ENCODE results near the genes TEX38, CYP4B1 and SLC5A9.

DNA sequence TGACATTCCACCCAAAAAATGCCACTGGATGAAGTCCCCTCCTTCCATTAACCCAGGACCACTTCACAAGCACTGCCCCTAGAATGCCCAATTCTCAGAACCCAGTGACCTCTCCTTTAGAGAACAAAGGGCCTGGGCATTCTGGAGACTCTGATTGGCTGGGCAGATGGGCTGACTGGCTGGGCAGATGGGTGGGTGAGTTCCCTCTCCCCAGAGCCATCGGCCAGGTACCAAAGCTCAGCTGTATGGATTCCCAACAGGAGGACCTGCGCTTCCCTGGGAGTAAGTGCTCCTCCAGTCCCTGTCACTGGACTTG lies at the start of gene TEX38:
Gene TEX38 (plus strand): TSS at position 165 of the 316 bp plus-strand sequence.
- RRBS, result no CpG with 5 or more reads among the region's 2 CpGs

GRCh38 chr1:46691674-46692331 lies 20.1 kb downstream of the TEX38 start:
- RRBS, result no CpG with 5 or more reads among the region's 5 CpGs

GRCh38 chr1:46754515-46755089 lies 35.7 kb upstream of the EFCAB14 start:
- RRBS, result no CpG with 5 or more reads among the region's 4 CpGs

- RRBS, result no CpG with 5 or more reads among the region's 6 CpGs
Measured at GRCh38 chr1:46798813-46799356, at the start of gene CYP4B1. TSS of gene CYP4B1 (plus strand) at chr1:46799046.

- RRBS, result no CpG with 5 or more reads among the region's 9 CpGs
Measured at GRCh38 chr1:47181855-47182308, 8.0 kb downstream of the PDZK1IP1 start.

DNA sequence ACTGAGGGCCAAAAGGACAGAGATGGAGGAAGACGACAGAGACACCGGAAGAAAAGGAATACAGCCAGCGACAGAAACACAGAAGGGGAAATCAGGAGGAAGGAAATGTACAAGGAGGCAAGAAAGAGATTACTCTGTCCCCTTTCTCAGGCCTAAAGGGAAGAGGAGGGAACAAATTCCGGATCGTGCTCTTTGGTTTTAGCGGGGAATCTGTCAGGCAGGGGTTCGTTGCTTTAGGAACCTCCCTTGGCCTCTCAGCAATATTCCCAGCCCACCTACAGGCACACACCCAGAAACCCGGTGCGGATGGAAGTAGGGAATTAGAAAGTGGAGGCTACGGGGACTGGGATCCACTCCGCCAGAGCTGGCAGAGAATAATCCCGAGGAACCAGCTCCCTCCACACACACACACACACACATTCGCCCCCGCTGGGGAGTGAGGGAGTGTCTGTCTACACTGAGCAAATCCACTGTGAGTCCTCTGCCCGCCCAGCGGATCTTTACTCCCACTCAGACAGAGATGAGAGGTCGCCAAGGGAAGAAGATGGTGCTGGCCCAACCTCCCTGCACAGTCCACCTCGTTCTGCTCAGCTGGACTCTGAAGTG lies 5.8 kb downstream of the TAL1 start:
- RRBS, result 9% methylated on average over 4 of the region's 18 CpGs

DNA sequence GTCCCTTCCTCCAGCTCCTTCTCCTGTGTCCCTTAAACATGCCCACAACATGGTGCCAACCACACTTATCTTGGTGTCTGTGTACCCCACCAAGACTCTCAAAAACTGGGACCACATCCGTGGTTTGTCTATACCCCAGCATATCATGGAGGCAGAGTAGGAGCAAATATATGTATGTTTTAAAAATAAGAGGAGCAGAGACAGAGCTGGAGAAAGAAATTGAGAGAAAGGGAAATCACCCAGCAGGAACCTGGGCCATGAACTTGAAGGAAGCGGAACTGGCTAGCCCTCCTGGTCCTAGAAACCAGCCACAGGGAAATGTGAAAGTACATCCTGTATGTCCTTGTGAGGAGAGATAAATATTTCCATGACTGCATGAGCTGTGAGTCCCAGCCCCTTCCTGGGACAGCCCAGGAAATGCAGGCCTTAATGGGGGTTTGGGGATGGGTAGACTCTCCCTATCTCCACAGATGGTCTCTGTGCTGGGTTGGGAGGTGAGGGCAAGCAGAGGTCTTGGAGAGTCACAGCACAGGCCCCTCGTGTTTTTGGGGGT lies 9.4 kb upstream of the TAL1 start:
- RRBS, result no CpG with 5 or more reads among the region's 3 CpGs

- RRBS, result no CpG with 5 or more reads among the region's 3 CpGs
Measured at GRCh38 chr1:47324552-47325147, 8.9 kb upstream of the CMPK1 start.

GRCh38 chr1:47390608-47391051 lies 25.5 kb upstream of the FOXE3 start:
- RRBS, result no CpG with 5 or more reads among the region's 2 CpGs

- RRBS, result 14% methylated on average over 16 of the region's 62 CpGs
Measured at GRCh38 chr1:47433076-47434193, 4.4 kb upstream of the FOXD2 start.

DNA sequence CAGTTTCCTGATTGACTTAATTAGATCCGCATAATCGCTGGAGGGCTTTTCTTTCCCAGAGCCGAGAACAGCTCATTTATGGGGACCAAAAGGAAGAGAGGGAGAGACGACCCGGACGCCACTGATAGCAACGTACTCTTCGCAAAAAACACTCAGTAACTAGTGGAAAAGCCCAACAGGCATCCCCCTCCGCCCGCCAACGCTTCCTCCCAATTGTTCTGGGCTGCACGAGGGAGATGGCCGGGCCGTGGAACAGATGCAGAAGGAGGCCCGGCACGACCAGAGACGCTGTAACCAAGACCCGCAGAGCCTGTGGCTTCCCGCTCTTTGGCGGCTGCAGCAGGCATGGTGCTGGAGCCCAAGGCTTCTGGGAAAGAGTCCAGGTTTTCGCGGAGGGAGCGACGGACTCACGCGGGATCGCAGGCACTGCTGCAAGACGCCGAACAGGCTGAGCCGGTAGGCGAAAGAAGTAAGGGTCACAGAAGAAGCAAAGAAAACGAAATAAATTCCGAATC lies 3.6 kb upstream of the FOXD2 start:
- RRBS, result 10% methylated on average over 3 of the region's 33 CpGs

GRCh38 chr1:47477981-47478537 lies 40.2 kb downstream of the FOXD2 start:
- RRBS, result 11% methylated on average over 3 of the region's 12 CpGs

GRCh38 chr1:48222423-48222813 lies at the start of gene SLC5A9:
TSS of gene SLC5A9 (plus strand) at chr1:48222716.
- RRBS, result no CpG with 5 or more reads among the region's 4 CpGs

- RRBS, result no CpG with 5 or more reads among the region's 15 CpGs
Measured at GRCh38 chr1:48368219-48368946, 103.6 kb downstream of the SPATA6 start.

DNA sequence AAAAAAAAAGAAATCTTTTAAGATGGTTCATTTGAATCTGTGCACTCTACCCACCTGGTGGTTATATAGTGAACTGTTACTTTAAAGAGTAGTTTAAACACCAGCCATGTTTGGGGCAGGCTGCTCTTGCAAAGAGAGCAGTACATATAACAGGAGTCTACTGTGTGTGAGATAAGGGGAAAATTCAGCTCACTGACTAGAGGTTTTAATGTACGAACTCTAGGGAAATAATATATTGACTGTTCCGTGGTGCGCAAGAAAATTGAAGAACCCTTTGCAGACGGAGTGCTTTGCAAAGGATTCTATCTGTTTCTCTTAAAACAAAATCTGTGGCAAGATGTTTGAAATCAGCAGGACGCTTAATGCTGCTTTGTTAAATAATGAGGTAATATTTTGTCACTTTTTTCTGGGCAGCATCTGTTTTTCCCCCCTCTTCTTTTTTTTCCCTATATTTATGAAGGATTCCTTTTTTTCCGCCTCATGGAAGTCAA lies 3.1 kb upstream of the ELAVL4 start:
- RRBS, result no CpG with 5 or more reads among the region's 6 CpGs

- RRBS, result no CpG with 5 or more reads among the region's 14 CpGs
Measured at GRCh38 chr1:50909313-50910319, 50.5 kb downstream of the FAF1 start.

DNA sequence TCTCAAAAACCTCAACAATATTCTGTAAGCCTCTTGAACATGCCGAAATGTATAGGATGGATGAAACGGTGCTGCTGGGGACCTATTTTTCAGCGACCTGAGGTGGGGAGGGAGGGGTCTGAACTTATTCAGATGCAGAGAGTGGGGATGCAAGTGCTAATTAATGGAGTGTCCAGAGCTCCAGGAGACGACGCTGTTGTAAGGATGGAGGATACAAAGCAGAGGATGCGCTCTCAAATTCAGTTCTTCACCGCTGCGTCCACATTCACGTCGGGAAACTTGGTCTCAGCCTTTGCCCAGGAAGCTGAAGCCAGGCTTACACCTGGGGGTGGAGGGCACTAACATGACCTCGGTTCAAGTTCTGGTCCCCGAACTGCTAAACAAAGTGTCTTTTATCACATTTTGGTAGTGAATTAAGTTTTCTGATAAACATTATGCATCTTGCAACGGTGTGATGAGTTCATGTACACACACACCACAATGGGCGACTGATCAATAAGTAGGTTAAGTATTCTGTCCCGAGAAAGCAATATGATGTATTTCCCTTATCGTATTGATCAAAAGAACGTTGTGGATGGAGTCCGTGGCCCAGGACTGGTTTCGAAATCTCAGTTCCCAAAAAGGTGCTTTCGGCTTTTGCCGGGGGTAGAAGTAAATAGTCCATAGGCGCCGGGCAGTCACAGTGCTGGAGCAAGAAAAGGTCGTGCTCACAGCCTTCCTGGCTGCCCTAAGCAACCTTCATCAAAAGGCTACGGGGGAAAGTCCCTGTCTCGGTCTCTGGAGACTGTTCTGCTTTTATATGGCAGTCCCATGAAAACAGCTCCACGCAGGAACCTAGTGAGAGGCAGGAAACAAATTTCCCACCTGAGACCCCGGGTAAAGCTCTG lies 6.6 kb downstream of the CDKN2C start:
- RRBS, result 13% methylated on average over 1 of the region's 28 CpGs

DNA sequence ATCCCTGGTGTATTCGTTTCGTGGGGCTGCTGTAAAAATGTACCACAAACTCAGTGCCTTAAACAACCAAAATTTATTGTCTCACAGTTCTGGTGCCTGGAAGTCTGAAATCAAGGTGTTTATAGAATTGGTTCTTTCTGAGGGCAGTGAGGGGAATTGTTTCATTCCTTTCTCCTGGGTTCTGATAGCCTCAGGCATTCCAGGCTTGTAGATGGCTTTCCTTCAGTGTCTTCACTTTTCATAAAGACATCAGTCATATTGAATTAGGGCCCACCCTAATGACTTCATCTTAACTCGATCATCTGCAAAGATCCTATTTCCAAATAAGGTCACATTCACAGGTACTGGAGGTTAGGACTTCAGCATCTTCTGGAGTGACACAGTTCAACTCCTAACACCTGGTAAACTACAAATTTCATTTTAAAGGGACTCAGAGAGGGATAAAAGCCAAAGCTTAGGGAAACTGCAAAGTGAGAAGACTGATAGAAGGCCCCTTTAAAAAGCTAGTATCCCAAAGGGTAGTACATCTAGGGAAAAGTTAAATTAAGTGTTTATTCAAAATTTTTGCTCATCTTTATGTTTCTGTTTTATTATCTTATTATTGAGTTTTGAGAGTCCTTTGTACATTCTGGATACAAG lies 15.1 kb downstream of the CDKN2C start:
- RRBS, result no CpG with 5 or more reads among the region's 3 CpGs

DNA sequence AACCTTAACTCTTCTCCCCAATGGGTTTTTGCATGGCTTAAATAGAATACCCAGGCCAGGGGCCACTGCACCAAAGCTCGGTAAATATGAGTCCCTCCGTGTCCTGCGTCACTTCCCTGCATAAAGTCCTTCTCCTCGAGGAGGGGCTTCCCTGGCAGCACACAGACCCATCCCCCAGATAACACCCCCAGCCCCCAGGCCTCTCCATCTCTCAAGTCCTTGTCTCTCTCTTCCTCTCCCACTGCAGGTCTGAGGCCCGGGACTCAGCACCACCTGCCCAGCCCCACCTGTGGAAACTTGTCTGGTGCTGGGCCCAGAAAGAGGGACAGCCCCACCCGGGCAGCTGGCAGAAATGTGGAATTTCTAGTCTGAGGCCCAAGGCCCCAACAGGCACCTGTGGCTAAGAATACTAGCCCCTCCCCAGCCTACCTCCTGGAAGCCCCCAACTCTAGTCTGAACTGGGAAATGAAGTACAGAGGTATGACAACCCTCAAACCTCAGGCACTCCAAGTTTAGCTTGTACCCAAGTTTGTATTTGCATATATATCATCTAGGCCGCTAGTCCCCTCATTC lies 15.4 kb downstream of the TTC39A start:
- RRBS, result 77% methylated on average over 2 of the region's 7 CpGs

- RRBS, result no CpG with 5 or more reads among the region's 14 CpGs
Measured at GRCh38 chr1:51330894-51332017, 894 bp upstream of the TTC39A start.